ENCODE measurements around a stretch of chr4.

DNA sequence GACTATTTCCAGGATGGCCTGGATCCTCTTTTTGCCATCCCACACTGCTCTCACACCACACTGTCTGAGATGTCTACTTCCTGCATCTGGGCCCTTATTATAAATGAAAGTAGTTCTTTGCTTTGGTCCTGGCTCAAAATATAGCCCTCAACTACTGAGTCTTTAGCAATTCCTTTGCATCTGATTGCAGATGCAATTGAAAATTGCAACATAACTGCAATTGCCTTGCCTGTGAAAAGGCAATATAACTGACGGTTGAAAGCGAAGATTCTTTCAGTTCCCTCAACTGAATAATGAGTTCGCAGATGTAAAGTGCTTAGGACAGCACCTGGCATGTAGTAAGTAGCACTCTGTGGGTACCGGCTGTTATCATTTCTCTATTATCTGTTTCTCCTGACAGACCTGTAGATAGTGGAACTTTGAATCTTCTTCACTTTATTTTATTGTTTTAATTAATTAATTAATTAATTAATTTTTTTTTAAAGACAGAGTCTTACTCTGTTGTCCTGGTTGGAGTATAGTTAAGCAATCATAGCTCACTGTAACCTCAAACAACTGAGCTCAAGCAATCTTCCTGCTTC is 44.0 kb downstream of the COQ2 start:
- RRBS, result no CpG with 5 or more reads among the region's 4 CpGs

- RRBS, result no CpG with 5 or more reads among the region's 4 CpGs
Observed at GRCh38 chr4:83485391-83485820, 506 bp upstream of the ABRAXAS1 start.

GRCh38 chr4:84495928-84496588 is 3.0 kb downstream of the NKX6-1 start:
- RRBS, result 73% methylated on average over 5 of the region's 34 CpGs

GRCh38 chr4:84683203-84683843 is 100.4 kb downstream of the CDS1 start:
- RRBS, result no CpG with 5 or more reads among the region's 6 CpGs

- RRBS, result no CpG with 5 or more reads among the region's 9 CpGs
Observed at GRCh38 chr4:84683844-84684155, 100.9 kb downstream of the CDS1 start.

DNA sequence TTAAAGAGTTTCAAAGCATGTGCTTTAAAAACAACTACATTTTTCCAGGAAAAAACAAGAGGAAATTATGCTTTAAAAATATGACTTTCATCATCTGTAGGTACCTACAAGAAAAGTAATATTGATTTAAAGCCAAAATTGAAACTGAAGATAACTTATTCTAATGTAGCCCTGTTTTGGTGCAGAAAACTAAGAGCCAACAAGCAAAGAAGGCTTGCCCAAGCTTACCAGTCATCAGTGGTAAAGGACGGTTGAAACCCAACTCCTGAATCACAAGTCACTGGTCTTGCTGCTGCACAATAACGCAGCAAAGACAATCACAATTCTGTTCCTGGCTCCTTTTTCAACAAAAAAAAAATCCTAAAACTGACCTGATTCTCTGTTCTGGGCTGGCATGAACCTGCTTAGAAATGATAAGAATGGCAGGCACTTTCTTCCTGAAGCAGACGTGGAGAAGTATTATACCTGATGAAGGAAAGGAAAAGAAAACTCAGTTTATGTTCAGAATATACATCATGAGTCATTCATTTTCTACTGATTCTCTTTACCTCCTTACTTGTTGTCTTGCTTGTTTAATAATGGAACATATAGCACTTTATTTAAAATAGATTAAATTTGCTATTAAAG is 34.5 kb downstream of the WDFY3 start:
- RRBS, result no CpG with 5 or more reads among the region's 3 CpGs

DNA sequence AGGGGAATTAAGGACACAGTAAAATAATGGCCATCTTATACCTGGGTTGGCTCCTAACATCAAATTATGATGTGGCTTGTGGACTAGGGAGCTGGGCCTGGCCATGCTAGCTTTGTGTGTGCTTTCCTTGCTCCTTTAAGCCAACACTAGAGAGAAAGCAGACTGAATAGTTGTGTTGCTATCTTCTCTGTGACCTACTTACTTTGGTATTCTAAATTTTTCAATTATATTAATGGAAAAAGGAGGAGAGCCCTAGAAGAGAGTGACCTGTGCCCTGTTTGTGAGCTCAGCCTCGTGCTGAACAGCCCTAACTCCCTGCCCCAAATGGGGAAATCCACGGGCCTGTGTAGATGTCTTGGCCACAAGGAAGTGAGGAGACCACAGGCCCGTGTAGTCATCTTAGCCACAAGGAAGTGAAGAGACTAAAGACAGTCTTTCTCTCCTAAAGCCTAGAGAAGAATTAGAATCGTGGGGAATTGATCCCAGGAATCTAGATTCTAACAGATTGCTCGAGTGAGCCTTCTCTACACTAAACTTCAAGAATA is 23.3 kb downstream of the ARHGAP24 start:
- RRBS, result no CpG with 5 or more reads among the region's 5 CpGs

DNA sequence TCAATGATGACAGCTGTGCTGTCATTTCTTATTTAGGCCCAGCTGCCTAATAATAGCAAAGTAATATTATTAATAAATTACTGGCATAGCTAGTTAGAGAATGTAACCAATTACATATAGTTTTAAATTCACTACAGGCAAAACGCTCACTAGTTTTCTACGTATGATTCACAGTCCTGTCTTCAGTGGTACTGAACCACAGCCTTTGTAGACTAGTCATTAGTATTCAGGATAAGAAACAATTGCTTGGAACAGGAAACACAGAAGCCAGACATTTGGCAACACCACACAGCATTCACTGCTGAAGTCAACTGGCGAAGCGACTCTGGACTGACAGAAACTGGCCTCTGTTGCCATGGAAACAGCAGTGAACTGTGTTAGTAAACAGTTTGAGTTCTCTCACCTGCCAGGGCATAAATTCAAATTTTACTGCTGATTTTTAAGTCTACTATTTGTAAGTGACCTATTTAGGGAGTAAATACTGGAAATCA is 57.7 kb downstream of the MAPK10 start:
- RRBS, result no CpG with 5 or more reads among the region's 4 CpGs

GRCh38 chr4:86594388-86595494 is 626 bp downstream of the PTPN13 start:
- RRBS, result 2% methylated on average over 9 of the region's 69 CpGs

DNA sequence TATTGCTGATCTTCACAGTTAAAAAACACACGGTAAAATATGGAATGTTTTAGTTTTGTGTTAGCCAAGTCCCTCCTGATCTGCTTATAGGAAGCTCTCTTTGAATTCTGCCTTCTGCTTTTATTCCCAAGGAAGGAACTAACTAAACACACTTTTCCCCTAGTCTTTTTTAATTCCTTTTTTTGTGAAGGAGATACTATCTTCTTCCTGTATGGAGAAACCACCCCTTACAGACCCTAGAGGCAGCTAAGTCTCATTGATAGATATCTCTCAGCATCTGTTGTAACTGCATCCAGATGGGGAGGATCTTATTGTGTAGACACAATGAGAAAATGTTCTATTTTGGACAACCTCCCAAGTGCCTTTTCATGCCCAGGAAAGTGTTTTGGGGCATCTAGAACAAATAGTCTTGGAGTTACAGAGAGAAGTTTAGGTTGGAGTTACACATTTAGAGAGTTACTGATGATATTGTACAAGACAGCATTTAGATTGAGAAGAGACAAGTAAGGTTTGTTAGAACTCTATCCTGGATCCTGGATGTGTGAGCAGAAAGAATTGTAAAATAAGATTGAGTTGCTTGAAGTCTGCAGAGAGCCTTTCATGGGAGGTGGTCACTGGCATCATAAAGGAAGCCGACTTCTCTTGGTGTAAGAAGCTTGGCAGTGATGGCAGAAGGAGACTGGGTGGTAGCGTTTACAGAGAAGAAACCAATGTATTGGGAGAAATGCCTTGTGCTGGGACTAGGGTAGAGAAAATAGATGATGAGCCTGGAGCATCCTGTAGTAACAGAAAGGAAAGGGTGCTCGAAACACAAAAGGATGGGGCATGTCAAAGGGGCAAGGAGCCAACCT is 64.6 kb downstream of the AFF1 start:
- RRBS, result no CpG with 5 or more reads among the region's 4 CpGs

DNA sequence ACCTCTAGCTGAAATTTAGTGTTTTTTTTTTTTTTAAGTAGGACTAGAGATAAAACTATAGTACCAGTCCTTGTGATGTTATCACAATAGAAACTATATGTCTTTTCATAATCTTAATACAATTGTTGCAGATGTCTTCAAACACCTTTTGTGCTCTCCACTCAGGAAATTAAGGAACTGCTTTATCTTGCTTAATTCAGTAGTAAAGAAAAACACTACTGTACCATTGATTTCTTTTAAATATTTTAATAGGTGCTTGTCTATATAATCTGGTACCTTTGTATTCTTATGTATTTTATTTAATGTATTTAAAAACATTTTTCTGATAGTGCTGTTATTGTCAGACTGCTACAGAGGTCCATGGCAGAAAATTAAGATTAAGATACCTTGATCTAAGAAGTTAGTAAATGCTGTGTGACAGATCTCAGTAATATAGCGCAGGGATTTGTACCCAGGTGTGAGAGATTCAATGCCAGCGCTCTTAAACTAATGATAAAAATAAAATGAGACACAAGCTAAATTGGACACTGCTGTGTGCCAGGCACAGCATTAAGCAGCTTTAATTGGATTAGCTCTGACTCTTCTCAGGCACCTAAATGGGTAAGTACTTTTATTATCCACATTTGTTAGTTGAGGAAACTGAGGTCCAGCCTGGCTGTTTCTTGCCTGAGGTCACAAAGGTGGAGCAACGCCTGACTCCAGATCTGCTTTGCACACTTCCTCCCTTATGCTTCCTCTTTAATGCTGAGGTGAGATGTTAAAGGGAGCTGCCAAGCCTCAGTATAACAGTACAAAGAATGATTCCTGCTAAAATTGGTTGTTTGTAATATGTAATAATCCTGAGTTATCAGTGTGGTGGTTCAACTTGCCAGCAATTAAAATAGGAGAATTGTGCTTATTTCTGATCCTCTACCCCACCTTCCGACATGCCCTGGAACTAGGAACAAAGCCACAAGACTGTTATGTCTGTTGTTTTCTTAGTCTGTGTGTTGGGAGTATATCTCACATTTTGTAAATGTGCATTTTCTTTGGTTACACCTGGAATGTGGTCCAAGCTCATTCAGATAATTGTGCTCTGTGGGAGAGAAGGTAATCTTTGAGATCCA is 74.1 kb downstream of the AFF1 start:
- RRBS, result no CpG with 5 or more reads among the region's 4 CpGs

DNA sequence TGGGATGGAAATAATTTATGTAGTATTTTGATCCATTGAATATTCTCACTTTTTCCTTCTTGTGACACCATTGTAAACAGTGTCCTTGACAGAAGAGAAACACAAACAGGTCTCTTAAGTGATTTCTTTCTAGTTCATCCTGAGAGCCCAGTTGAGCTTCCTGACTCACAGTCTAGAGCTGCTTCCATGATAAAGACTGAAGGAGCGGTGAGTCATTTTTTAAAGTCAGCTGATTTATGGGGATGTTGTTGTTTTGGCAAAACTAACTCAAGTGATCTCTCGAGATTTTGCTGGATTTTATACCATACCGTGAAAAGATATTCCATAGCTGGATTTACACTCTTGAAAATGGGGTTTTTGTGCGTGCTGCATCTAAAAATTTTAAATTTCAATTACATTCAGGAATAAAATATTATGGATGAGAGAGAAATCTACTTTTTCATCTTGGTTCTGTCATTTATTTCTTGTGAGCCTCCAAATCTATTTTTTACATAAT is 76.9 kb downstream of the AFF1 start:
- RRBS, result no CpG with 5 or more reads among the region's 4 CpGs

GRCh38 chr4:87014294-87014858 is 79.6 kb downstream of the AFF1 start:
- RRBS, result no CpG with 5 or more reads among the region's 2 CpGs

GRCh38 chr4:87030220-87030459 is 95.3 kb downstream of the AFF1 start:
- RRBS, result no CpG with 5 or more reads among the region's 3 CpGs

- RRBS, result no CpG with 5 or more reads among the region's 6 CpGs
Observed at GRCh38 chr4:87122182-87122655, 98.2 kb downstream of the KLHL8 start.

- RRBS, result no CpG with 5 or more reads among the region's 5 CpGs
Observed at GRCh38 chr4:87332632-87333575, 10.2 kb upstream of the HSD17B13 start.

GRCh38 chr4:87389917-87390501 is 979 bp downstream of the HSD17B11 start:
- RRBS, result no CpG with 5 or more reads among the region's 23 CpGs

DNA sequence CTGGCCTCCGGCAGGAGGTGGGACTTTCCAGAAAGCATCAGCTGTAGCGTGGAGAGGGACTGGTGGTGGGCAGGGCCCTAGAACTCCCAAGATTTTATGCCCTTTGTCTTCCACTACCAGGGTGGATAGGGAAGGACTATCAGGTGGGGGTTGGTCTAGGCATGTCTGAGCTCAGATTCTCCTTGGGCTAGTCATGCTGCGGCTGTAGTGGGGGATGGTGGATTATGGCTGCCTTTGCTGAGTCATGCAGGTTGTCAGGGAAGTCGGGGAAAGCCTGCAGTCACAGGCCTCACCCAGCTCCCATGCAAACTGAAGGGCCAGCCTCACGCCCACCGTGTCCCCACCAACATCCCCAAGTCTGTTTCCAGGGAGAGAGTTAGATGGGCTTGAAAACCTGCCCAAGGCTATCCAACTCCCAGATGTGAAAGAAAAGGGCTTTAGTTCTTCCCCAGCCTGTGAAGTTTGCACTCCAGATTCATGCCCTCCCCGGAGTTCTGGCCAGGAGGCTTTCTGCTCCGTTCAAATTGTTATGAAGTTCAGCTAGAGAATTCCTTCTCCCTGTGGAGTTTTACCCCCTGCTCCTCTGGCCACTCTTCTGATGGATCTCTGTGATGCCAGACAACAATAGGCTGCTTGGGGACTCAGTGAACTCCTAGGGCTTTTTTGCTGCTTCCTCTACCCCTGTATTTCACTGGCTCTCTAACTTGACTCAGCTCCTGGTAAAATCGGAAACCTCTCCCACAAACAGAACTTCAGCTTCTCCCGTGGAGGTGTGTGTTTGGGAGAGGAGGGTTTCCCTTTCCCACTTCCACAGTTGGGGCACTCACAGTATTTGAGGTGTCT is 13.3 kb upstream of the MEPE start:
- RRBS, result no CpG with 5 or more reads among the region's 10 CpGs

GRCh38 chr4:87865168-87865874 is 32.6 kb downstream of the MEPE start:
- RRBS, result no CpG with 5 or more reads among the region's 5 CpGs

Data from NB4 (cell line).